Left common carotid artery plus branches (tissue), 1 donor: ENCODE measurements around a stretch of chr20.

GRCh38 chr20:64212687-64213094, 42.9 kb upstream of the PCMTD2 start:
- PRO-cap = no peak

- PRO-cap = no peak
Observed at GRCh38 chr20:64238132-64238864, 17.2 kb upstream of the PCMTD2 start.

DNA sequence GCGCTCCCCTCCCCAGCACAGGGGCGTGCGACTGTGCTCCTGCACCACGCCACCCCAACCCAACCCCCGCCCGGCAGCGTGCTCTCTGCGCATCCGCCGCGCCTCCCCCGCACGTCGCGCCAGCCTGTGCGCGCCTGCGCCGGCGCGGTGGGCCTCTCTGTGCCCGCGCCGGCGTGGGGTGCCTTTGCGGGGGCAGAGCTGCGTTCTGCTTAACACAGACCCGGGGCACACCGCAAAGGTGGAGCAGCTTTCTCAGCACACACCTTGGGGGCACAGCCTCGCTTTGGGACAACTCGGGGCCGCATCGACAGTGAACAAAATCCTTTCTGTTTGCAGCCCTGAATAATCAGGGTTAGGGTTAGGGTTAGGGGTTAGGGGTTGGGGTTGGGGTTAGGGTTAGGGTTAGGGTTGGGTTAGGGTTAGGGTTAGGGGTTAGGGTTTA, 30.8 kb downstream of the PCMTD2 start:
- PRO-cap = no peak